AG04449 (cell line): ENCODE results near the gene RPEL1.

- RRBS, result no CpG with 5 or more reads among the region's 9 CpGs
Observed at GRCh38 chr10:102555943-102556546, 52.3 kb downstream of the SUFU start.

GRCh38 chr10:102628303-102628672 lies 16.0 kb upstream of the TRIM8 start:
- RRBS, result no CpG with 5 or more reads among the region's 4 CpGs

GRCh38 chr10:102657657-102657868 lies 13.3 kb downstream of the TRIM8 start:
- RRBS, result no CpG with 5 or more reads among the region's 7 CpGs

- RRBS, result no CpG with 5 or more reads among the region's 4 CpGs
Observed at GRCh38 chr10:102667966-102668495, 23.8 kb downstream of the TRIM8 start.

DNA sequence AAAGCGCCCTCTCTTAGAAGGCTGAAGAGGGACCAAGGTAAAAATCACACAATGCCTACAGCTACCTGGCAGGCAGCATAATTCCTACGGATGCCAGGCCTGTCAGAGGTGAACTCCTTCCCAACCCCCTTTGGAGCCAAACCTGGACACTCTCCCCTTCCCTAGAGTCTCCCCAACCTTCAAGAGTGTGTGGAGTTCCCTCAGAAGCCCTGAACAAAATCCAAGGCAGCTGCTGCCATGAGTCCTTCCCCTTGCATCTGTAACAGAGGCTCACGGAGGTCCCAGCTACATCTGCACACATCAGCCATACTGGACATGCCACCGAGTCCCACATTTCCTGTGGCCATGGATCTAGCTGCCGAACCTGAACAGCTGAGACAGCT lies 33.3 kb downstream of the TRIM8 start:
- RRBS, result no CpG with 5 or more reads among the region's 5 CpGs

GRCh38 chr10:102782550-102783617 lies 39.1 kb downstream of the WBP1L start:
- RRBS, result no CpG with 5 or more reads among the region's 19 CpGs

GRCh38 chr10:102812785-102813426 lies 24.3 kb downstream of the CYP17A1 start:
- RRBS, result no CpG with 5 or more reads among the region's 22 CpGs

- RRBS, result no CpG with 5 or more reads among the region's 7 CpGs
Observed at GRCh38 chr10:102965325-102966006, 47.4 kb downstream of the CNNM2 start.

DNA sequence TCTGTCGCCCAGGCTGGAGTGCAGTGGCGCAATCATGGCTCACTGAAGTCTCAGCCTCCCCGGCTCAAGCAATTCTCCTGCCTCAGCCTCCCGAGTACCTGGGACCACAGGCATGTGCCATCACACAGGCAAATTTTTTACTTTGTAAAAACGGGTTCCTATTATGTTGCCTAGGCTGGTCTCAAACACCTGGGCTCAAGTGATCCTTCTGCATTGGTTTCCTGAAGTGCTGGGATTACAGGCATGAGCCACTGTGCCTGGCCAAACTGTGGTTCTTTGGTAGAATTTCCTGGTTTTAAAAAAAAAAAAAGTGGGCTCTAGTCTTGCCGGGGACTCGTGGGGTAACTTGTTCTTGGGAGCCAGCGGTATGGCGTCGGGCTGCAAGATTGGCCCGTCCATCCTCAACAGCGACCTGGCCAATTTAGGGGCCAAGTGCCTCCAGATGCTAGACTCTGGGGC lies at the start of gene RPEL1:
RPEL1 (plus strand) TSS at position 258 of the 459 bp plus-strand sequence.
- RRBS, result no CpG with 5 or more reads among the region's 12 CpGs

GRCh38 chr10:103277262-103278467 lies 727 bp downstream of the INA start:
- RRBS, result 3% methylated on average over 4 of the region's 140 CpGs

- RRBS, result no CpG with 5 or more reads among the region's 2 CpGs
Observed at GRCh38 chr10:103374406-103374632, 6.5 kb downstream of the TAF5 start.

DNA sequence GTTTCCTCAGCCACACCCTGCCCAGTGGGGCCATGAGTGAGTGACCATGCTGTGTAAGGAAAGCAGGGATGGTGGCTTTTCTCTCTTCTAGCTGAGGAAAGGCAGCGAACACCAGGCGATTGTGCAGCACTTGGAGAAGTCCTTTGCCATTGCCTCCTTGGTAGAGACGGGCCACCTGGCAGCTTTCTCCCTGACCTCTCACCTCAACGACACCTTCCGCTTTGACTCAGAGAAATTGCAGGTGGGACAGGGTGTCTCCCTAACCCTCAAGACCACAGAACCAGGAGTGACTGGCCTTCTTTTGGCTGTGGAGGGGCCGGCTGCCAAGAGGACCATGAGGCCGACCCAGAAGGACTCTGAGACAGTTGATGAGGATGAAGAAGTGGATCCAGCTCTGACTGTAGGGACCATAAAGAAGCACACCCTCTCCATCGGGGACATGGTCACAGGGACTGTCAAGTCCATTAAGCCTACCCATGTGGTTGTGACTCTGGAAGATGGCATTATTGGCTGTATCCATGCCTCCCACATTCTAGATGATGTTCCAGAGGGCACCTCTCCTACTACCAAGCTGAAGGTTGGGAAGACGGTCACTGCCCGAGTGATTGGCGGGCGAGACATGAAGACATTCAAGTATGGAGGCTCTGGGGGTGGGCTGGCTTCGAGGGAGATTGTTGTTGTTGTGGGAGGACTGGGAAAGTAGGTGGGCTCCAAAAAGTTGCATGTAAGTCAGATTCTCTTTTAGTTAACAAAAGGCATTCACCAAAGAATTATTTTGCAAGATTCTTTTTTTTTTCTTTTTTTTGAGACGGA lies 27.1 kb downstream of the CALHM2 start:
- RRBS, result no CpG with 5 or more reads among the region's 14 CpGs

DNA sequence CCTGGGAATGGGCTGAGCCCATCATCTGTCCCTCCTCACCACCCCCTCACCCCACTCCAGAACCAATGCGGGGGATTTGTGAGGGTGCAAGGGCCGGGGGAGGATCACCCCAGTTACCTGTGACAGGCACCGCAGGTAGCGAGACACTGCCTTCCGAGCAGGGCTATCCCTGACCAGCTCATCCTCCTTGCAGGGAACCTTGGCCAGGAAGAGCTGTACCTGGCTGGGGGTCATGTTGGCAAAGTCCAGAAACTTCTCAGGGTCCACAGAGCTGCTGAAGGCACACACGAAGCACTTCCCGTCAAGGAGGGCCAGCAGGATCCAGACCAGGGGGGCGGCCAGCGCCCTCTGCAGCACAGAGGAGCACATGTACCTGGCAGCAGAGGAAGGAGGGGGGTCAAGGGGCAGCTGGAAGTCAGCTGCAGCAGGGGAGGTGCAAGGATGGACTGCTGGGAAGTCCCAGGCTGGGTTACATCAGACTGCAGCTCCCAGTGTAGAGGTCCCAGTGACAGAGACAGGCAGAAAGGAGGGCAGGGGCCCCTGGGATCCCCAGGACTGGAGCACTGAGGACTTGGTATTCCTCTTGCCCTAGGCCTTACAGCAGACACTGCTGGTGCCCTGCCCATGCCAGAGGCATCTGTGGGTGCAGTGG lies 2.7 kb downstream of the CALHM3 start:
- RRBS, result no CpG with 5 or more reads among the region's 9 CpGs

DNA sequence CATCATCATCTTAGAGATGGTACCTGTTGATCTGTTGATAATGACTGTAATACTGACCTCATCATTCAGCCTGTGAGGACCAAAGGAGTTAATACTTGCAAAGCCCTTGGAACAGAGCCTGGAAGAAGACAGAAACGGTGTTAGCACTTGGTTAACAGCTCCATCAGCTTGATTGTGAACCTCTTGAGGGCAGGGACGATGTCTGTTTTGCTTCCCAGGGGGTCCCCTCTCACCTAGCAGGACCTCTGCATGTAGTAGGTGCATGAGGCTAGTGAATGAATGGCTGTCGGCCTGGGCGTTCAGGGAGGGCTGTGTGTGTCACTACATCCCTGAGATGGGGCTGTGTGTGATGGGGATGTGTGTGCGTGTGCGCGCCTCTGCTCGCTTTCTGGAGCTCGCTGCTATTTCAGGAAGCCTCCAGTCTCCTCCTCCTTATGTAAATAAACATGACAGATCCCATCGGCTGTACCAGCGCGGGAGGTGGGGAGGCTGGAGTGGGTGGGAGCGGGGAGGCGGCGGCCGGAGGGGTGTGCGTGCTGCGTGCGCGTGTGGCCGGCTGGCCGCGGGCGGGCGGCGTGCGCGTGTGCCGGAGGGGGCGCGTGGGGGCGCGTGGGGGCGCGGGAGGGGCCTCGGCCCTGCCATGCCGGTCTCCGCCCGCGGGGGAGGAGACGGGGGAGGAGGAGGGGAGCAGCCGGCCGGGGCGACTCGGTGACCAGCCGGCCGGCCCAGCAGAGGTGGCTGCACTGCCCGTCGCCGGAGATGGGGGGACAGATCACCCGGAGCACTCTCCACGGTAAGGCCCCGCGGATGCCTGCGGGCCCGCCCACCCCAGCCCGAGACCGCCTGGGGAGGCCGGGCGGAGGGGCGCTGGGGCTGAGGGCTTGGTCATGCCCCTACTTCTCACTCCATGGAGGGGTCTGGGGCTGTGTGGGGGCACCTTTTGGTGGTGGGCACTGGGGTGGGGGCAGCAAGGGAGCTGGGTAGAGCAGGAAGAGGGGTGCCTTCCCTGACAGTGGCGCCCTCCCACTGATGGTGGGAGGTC lies 61.4 kb downstream of the NEURL1 start:
- RRBS, result 2% methylated on average over 21 of the region's 62 CpGs

- RRBS, result no CpG with 5 or more reads among the region's 40 CpGs
Observed at GRCh38 chr10:103771957-103773043, 83.1 kb downstream of the SH3PXD2A start.

DNA sequence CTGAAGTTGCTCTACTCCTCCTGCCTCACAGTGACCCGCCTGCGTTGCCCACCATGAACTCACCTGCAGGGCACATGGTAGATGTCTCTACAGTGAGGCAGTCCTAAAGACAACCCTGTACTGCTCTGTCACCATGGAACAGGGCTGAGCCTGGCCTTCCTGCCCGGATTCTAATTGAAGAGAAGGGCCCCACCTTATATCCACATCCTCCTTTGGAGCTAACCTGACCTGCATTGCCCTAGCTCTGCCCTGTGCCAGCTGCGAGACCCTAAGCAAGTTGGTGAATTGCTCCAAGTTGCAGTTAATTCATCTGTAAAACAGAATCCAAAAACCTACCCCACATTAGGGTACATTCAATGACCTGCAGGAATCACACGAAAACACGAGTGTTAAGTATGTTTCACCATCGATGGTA lies 4.0 kb downstream of the SH3PXD2A start:
- RRBS, result no CpG with 5 or more reads among the region's 7 CpGs

DNA sequence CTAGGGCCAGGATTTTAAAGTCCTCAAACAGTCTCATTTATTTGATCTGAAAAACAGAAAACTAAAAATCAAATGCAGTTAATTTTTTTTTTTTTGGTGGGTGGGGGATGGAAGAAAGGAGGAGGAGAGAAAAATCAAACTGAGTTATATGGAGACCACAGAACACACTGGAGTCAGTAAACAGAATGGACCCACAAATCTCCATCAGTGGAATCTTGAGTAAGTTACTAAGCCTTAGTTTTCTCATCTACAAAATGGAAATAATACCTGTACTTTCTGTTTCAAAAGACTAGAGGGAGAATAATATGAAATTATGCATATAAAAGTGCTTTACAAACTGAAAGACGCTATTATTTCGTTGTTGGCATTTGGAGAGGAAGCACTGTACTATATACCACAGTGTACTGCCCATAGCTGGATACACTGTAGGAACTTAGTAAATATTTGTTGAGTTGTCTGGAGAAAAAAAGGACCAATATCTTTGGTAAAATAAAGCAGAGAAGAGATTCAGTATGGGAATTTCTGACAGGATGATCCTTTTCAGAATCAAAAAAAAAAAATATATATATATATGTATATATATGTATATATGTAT lies 9.1 kb downstream of the STN1 start:
- RRBS, result no CpG with 5 or more reads among the region's 2 CpGs

GRCh38 chr10:103968152-103968471 lies 1.2 kb downstream of the SLK start:
- RRBS, result no CpG with 5 or more reads among the region's 2 CpGs

GRCh38 chr10:104299916-104300629 lies 31.1 kb downstream of the GSTO2 start:
- RRBS, result 7% methylated on average over 3 of the region's 12 CpGs